ENCODE measurements around a stretch of chr7.

DNA sequence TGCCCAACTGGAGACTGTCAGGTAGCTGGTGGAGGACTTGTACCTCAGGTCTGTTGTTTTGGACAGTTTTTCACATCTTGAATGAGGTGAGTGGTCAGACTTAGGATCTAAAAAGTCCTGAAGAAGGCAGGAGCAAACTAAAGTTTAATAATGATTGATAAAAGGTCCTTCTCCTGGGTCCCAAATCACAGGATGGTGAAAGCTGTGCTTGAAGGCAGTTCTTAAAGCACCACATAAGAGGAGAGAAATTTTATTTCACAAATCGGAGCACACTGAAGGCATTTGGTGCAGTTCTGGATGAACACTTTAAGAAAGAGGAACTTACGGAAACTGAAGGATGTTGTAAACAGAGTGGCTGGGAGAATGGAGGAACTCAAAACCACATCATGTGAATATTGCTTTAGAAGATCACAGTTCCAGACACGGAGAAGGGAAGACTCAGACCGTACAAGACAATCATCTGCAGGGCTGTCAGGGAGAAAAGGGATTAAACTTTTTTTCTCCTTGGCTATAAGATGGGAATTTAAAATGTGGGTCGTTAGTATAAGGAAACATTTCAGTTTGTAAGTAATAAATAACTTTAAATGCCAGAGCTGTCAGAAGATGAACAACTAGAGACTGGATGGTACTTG lies 9.1 kb upstream of the GPR141 start:
- RRBS = no CpG with 5 or more reads among the region's 5 CpGs

GRCh38 chr7:37942848-37943582 lies 22.6 kb downstream of the EPDR1 start:
- RRBS = no CpG with 5 or more reads among the region's 13 CpGs

- RRBS = no CpG with 5 or more reads among the region's 1 CpG
Measured at GRCh38 chr7:38185359-38185722, 7.3 kb downstream of the STARD3NL start.

DNA sequence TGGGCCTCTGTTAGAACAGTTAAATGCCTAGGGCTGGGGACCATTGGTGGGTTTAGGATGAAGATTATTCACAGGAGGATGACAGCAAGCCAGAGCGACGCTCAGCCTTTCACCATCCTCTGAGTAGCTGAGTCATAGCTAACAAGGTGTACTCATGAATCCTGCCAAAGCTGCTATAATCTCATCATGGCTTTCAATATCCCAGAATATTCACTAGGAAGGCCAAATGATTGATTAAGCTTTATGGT lies 39.7 kb downstream of the STARD3NL start:
- RRBS = no CpG with 5 or more reads among the region's 2 CpGs

- RRBS = no CpG with 5 or more reads among the region's 10 CpGs
Measured at GRCh38 chr7:38300149-38300720, 122.2 kb downstream of the STARD3NL start.

GRCh38 chr7:38303739-38304362 lies 125.8 kb downstream of the STARD3NL start:
- RRBS = no CpG with 5 or more reads among the region's 3 CpGs

GRCh38 chr7:38336336-38336989 lies 158.4 kb downstream of the STARD3NL start:
- RRBS = no CpG with 5 or more reads among the region's 13 CpGs

DNA sequence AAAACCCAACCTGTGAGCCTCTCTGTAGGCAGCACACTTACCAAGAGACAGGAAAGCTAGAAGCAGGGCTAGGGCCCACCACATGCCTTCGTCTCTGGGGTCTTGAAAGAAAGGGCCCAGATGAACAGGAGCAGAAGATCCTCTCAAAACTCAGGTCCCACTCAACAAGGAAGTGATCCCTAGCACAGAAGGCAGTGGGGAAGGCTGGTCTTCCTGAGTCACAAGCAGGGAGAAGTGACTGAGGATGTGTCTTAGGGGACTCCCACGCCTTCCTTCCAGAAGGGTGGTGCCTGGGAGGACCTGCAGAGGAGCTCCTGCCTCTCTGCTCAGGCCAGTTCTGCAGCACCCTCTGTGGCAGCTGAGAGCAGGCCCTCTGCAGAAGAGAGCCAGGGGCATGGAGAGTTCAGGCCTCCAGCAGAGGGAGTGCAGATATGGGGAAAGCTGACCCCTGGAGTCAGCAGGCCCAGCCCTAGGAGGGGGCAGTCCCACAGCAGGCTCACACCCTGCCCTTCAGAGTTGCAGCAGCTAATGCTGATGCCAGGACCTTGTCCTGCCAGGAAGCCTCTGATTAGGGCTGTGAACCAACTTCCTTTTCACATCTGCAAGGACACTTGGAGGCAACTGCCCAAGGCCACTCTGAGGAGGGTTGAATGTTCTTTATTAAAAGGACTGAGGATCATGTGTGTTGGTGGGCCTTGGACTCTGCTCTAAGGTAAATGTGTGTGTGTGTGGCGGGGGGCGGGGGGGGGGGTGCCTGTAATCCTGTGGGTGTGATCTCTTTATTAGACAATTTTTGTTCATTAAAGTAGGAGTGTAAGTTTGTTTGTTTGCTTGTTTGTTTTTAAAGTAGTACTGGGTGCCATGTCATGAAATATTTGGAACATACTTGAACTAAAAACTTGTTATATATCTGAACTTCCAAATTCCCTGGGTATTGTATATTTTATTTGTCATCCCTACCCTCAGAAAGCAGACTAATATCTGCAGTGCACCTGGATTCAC lies 163.3 kb downstream of the STARD3NL start:
- RRBS = no CpG with 5 or more reads among the region's 4 CpGs

DNA sequence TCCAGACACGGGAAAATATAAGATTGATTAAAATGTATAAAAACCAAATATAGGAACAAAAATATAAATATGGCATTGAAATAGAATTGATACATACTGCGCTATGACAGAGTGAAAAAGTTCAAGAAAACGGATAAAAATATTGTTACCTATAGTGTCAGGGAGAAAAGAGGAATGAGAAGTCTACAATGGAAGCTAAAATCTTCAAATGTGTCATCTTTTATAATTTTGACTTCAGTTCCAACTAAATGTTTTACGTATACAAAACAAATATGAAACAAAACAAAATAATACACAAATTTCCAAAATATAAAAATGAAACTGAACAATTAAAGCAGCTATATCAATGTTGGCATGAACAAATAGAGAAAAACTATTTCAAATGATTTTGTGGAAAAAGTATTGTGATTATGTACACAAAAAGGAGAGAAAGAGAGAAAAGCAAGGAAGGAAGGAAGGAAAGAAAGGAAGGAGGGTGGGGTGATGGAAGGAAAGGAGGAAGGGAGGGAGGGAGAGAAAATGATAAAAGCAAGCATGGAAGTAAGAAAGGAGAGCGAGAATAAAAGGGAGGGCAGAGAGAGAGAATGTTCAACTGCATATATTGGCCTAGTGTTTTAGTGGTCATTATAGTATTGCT lies 188.6 kb downstream of the STARD3NL start:
- RRBS = no CpG with 5 or more reads among the region's 5 CpGs

- RRBS = 79% methylated on average over 3 of the region's 9 CpGs
Measured at GRCh38 chr7:38428972-38429716, 202.0 kb downstream of the AMPH start.

DNA sequence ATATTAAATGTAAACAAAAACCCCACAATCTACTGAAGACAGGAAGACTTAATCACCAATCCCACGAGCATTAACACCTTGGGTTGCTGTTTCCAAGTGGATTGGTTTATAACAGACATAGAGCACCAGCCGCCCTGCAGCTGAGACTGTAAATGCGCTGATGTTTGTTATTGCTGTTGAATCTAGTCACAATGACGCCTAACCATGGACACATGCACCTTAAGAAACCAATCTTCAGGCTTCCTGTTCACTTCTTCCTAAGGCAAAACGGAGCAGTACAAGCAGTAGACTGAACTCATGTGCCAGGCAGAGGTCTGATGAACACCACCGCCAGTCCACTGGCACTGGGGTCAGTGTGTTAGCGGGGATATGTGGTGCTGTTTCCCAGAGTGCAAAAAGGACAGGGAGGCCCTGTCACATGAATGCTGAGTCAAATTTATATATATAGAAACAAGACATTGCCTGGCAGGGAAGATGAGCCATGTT lies 122.0 kb upstream of the AMPH start:
- RRBS = no CpG with 5 or more reads among the region's 7 CpGs

DNA sequence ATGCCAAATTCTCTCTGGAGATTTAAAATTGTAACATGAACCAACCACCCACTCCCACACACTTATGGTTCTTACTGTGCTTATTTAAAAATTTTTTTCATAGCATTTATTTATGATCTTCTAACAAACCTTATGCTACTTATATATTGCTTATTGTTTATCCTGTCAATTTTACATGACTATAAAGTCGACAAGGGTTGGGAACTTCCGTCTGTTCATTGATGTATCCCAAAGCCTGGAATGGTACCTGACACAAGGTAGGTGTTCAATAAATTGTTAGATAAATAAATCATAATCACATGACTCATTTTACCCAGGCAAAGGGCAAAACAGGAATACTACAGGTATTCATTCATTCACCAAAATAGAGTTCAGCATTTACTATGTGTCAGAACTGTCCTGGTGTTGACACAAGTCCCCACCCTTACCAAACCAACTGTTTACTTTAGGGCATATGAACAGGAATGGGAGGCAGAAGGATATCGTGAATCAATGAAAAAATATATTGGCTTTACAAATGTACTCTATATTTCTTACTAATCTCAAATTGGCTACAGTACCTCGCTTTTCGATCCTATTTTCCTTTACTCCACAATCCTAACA lies 735 bp upstream of the YAE1 start:
- RRBS = no CpG with 5 or more reads among the region's 5 CpGs

DNA sequence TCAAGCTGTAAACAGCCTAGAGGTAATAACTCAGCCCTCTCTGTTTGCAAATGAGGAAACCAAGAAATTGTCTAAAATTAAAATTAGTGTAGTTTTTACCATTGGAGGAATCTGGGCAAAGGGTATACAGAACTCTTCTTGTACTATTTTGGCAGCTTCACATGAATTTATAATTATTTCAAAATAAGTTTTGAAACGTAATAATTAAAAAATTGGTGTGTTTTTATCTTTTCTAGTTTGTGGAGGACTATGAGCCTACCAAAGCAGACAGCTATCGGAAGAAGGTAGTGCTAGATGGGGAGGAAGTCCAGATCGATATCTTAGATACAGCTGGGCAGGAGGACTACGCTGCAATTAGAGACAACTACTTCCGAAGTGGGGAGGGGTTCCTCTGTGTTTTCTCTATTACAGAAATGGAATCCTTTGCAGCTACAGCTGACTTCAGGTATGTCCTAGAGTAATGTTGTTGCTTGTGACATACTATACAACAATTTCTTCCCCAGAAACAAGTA lies 66.8 kb downstream of the RALA start:
- RRBS = no CpG with 5 or more reads among the region's 5 CpGs

- RRBS = no CpG with 5 or more reads among the region's 2 CpGs
Measured at GRCh38 chr7:39781475-39781856, 158.1 kb downstream of the RALA start.

- RRBS = no CpG with 5 or more reads among the region's 3 CpGs
Measured at GRCh38 chr7:39790960-39791396, 159.1 kb upstream of the CDK13 start.

DNA sequence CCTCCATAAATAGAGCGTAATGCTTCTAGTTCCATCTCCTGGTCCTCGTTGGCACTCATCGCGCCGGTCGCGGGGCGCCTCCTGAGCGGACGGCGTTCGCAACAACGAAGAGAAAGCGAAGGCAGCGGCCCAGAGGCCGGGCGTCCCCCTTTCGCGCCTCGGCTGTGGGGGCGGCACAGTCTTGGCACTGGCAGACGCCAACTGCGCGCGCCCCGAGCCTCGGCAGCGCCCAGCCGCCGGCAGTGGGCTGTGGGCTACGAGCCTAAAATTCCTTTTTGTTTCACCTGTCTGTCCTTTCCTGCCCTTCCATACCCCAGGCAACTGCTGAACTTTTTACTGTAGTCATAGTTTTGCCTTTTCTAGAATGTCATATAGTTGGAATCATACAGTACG lies 95.1 kb upstream of the CDK13 start:
- RRBS = no CpG with 5 or more reads among the region's 32 CpGs

DNA sequence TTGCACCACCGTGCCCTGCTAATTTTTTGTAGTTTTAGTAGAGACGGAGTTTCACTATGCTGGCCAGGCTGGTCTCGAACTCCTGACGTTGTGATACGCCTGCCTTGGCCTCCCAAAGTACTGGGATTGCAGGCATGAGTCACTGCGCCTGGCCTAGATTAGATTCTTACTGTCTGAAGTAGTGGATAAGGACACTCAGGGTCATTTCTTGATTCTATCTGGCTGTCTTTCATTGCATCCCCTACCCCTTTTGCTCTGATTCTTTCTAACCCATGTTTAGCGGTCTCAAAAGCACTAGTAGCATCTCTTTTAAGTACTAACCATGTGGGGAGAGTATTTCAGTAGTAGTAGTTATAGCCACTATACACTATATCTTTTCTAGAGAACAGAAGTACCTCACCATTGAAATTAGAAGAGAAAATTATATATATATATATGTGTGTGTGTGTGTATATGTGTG lies 79.8 kb downstream of the CDK13 start:
- RRBS = no CpG with 5 or more reads among the region's 7 CpGs

DNA sequence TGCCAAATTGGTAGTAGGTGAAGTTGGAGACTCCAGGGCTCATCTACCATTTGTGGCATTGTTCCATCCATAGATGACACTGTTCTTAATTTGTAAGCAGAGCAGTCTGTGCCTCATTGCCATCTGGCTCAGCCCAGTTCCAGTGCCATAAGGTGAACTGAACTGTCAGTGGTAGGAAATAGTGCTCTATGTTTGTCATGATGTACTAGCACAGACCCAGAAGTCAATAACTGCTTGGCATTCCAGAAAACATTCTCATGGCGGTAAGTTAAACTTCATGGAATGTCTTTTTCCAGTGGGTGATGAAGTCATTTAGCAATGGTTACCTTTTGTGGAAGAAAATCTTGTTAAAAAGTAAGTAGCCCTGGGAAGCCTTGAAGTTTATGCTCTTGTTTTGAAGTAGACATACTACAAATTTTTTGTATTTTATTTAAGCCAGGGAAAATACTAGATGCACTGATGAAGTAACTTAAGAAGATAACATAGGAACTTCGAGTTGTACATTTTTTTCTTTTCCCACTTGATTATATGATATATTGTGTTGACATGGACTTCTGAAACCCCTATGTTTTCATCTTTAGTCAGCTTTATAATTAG lies 302.8 kb downstream of the SUGCT start:
- RRBS = no CpG with 5 or more reads among the region's 2 CpGs

DNA sequence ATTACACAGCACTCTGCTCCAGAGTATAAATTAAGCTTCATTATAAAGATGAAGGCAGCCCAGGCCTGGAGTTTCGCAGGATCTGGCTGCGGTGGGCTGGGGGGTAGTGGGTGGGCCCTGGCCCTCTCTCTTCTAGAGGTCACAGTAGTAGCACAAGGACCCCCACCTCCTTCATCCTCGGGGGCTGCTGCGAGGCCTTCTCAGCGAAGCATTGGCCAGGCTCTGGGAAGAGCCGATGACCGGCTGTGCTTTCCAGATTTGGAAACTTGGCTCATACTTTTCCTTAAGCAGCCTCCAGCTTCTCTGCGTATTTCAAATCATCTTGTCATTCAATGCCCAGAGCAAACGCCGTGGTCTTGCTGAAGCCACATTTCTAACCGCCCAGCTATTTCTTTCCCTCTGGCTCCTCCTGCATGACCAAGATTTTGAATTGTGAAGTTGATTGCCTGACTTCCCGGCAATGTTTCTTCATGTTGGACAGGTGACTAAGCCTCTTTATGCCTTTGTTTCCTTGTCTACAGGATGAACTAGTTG lies 765.1 kb downstream of the SUGCT start:
- RRBS = no CpG with 5 or more reads among the region's 12 CpGs

DNA sequence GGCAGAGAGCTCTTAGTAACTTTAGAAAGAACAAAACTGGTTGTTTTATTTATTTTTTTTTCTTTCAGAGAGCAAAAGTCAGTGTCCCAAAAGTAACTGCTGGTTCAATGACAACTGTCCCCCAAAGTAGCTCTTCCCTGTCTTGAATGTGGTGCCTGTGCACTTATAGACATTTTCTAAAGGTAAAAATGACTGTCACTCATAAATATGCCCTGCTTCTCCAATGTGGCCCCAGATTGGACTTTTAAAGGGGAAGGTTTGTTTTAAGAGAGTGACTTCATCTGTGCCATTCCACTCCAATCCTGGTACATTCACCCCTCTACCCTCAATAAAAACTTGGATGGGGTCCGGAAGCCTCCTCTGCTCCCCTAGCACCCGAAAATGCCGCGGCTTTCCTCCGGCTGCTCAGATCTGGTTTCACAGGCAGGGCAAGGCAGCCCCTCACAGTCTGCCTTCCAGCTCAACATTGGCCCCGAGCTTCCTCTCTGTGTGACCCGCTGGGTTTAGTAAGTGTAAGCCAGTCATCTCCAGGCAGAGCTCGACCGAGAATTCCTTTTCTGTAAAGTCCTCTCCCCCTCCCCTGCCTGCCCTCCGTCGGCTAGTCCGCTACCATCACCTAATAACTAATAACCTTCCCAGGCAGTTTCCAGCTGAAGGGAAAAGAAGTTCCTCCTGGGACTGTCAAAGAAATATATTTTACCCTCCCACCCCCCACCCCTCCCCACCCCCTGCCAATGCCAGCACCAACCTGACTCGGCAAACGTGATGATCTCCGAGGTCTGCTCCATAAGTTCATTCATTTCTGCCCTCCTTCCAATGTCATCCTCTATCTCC lies 3.4 kb downstream of the INHBA start:
- RRBS = 66% methylated on average over 5 of the region's 15 CpGs

Measured in GM12892 (cell line).